Colic lymph node (tissue), 1 donor: ENCODE results near the genes SCAMP5 and CSPG4.

GRCh38 chr15:74599199-74599721 is 16.4 kb upstream of the CLK3 start:
- PRO-cap: no peak

GRCh38 chr15:74625845-74626397 is 10.3 kb downstream of the CLK3 start:
- PRO-cap: no peak

DNA sequence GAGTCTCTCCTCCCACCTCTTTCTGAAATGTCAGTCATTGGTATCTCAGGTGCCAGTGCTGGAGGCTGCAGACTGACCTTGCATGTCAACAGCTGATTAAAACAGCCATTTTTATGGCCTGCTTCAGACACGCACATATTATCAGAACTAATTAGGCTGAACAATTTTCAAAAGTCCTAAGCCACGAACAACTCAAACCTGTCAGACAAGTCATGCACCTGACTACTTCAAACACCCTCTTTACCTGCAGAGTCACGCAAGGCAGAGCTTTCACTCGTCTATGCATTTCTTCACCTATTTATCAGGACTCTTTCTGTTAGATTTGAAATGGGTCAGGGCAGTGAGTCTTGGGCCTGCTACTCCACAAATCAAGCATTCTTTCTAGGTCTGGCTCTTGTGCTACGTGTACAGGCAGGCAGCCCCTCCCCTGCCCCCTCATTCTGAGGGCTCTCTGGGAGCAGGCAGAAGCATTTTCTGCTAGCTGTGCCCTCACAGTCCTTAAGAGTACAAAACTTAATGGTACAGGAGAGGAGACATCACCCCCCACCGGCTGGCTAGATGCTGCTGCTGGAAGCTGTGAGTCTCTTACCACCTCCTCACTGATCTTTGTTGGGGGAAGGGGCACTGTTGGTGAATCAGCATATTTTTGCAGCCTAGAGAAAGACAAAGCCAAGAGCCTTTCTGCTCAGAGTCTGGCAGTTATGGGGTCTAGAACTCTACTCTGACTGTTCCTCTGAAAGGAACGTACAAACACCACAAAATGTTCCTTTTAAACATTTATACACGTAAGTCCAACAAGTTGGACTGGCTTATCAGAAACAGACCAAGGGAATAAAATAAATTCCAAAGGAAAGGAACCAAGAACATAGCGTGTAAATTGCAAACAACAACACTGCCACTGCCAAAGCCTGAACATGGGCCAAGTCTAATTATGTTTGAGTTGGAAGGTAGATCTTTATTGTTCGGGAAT is 27.0 kb downstream of the CLK3 start:
- PRO-cap: no peak

GRCh38 chr15:74795181-74796331 is 13.7 kb downstream of the CSK start:
- PRO-cap: no peak

DNA sequence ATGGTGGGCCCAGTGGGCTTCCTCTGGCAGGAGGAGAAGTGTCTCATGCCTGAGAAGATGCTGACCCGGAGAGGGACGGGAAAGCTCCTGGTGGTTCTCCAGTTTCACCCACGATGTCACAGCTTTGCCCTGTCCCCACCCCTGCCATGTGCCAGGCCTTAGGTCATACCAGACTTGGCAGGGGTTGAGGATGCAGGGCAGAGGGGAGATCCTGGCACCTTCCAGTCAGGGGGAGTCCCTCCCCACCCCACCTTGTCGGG is 9.1 kb upstream of the LMAN1L start:
- PRO-cap: no peak

DNA sequence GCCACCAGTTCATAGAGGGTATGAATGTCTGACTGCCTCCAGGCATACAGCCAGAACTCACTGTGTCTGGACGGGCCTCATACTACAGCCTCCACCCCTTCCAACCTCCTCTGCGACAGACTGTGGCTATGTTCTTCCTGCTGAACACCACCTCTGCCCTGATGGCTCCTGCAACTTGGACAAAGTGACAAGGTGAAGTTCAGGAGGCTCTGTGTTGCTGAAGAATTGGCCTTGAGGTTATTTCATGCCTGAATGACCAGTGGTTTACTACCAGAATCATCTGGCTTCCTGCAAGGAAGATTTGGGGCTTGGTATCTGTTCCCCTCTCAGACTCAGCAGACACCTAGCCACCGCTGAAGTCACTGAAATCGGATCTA is 14.1 kb upstream of the ULK3 start:
- PRO-cap: no peak

GRCh38 chr15:74959047-74959605 is 2.6 kb upstream of the RPP25 start:
- PRO-cap: no peak

DNA sequence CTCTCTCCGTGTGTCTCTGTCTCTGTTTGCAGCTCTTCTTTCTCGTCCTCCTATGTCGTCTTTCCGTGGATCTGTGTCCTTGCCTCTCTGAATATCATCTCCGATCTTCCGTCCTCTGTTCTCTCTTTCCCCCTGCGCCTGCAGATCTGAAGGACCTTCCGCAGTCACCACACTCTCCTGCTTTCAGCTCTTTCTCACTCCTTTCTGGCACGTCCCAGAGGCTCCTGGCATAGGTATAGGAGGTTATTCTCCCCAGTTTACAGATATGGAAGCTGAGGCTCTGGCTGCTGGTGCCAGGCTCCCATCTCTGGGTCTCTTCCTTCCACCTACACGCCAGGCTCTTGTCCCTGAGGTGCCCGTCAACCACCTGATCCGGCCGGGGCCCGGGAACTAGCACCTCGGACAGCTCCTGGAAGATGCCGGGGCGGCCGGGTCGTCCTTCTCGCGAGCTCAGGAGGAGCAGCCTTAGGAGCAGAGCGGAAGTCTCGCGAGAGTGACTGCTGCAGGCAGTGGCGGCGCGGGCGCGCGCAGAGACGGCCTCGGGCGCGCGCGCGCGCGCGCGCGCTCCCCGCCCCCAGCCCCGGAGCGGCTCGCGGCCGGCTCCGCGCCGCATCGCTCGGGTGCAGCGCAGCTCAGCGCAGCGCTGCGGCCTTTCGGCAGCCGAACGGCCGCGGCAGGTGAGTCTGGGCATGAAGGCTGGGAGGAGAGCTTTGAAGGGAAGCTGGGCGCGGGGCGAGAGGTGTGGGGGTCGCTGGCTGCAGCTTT is at the start of gene SCAMP5:
SCAMP5 (plus strand) TSS at position 567 of the 765 bp plus-strand sequence.
- PRO-cap: unidirectional peak, plus-strand start at position 588 of the sequence

DNA sequence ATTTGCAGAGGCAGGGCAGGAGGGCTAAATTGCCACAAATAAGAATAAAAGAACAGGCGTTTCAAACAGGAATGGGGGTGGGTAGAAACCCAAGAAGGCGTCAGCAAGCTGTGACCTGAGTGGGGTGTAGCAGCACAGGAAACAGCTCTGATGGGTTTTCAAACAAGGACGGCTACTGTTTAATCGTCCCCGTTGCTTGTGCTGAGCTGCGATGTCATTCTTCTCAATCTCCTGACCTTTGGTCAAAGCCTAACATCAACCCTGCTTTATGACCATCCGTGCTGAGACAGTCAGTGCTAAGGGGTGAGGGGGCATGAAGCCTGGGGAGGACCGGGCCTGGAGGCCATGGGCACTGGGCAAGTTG is 19.3 kb upstream of the C15orf39 start:
- PRO-cap: no peak

DNA sequence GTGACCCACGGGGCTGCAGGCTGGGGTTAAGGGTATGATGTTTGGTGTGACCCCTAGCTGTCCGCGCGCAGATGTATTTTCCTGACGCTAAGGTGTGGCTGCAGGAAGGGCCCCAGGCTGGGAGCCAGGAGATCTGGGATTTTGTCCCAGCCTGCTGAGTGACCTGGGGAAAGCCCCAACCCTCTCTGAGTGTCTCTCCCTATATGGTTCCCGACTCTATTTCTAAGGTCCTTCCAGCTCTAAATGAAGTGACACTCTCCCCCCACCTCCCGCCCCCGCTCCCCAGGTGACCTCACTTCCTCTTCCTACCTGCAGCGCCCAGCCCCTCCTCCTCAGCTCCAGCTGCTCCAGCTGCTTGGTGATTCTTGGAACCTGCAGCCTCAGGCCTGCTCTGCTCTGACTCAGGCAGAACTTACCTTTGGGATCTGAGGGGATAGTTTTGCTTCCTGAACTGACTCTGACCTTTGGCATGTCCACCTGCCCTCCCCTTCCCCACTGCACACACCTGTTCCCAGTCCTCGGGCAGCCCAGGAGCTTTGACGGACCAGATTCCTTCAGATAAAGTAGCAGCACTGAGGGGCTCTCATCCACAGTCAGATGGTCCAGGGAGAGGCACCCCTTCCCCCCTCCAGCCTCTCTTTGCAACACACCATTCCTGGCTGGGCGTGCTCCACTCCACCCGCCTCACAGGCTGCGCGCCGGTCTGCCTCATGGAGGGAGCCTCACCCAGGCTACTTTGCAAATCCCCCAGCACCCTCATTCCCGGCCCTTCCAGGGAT is 937 bp upstream of the C15orf39 start:
- PRO-cap: bidirectional peak, plus-strand start at position 350 of the sequence, minus-strand start at position 218 of the sequence

DNA sequence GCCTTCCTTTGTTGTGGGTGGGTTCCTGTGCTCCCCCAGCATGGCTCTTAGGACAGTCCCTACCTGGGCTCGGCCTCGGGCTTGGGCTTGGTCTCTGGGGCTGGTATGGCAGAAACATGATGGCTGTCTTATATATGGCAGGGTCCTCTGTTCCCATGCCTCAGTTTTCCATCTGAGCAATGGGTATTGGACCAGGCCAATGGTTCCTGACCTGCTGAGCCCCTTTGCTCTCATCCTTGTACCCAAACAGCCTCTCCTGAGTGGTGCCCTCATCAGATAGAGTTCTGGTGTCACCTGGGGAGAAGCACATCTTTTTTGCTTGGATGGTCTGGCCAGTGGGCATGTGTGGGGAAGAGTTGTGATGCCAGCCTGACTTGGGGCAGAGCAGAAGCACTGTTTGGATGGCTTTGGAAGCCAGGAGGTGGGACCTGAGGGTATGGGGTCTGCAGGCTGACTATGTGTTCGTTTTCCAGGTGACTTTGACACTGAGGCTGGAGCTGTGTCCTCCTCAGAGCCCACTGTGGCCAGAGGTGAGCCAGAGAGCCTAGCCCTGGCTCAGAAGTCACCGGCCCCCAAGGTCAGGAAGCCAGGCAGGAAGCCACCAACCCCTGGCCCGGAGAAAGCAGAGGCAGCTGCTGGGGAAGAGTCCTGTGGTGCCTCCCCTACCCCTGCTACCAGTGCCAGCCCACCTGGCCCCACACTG is 8.7 kb downstream of the C15orf39 start:
- PRO-cap: no peak

GRCh38 chr15:75216965-75217253 is 15.2 kb downstream of the C15orf39 start:
- PRO-cap: no peak

GRCh38 chr15:75349327-75350562 is 2.9 kb downstream of the NEIL1 start:
- PRO-cap: unidirectional peak, plus-strand start at chr15:75350230; unidirectional peak, plus-strand start at chr15:75350270

DNA sequence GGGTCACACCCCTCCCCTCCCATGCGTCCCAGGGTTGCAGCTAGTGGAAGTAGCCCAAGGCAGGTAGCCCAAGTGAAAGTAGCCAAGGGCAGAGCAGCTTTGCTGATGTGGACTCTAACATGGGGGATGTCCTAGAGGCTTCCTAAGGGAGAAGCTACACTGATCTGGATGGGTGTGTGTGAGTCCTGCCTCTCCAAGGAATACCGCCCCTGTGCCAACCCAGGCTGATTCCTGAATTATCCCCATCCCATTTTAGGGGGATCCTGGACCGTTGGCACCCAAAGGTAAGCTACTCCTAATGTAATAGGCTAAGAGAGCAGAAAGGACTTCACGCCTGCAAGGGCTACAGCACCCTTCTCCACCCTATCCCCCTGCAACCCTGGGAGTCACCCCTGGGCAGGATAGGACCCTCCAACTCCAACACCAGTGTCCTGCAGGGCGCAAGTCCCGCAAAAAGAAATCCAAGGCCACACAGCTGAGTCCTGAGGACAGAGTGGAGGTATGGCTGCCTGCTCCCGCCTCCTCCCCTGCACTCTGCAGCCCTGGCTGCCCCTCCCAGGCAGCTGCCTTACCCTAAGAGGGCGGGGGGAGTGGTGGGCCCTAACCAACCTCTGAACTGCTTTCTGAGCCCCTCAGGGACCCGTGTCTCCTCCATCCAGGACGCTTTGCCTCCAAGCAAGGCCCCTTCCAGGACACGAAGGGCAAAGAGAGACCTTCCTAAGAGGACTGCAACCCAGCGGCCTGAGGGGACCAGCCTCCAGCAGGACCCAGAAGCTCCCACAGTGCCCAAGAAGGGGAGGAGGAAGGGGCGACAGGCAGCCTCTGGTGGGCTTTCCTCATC is 7.4 kb downstream of the NEIL1 start:
- PRO-cap: no peak

DNA sequence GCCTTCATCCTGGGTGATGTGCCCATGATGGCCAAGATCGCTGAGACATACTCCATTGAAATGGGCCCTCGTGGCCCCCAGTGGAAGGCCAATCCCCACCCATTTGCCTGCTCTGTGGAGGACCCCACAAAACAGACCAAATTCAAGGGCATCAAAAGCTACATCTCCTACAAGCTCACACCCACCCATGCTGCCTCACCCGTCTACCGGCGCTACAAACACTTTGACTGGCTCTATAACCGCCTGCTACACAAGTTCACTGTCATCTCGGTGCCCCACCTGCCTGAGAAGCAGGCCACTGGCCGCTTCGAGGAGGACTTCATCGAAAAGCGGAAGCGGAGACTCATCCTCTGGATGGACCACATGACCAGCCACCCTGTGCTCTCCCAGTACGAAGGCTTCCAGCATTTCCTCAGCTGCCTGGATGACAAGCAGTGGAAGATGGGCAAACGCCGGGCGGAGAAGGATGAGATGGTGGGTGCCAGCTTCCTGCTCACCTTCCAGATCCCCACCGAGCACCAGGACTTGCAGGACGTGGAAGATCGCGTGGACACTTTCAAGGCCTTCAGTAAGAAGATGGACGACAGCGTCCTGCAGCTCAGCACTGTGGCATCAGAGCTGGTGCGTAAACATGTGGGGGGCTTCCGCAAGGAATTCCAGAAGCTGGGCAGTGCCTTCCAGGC is 2.1 kb downstream of the SNX33 start:
- PRO-cap: bidirectional peak, plus-strand start at position 408 of the sequence, minus-strand start at position 321 of the sequence

DNA sequence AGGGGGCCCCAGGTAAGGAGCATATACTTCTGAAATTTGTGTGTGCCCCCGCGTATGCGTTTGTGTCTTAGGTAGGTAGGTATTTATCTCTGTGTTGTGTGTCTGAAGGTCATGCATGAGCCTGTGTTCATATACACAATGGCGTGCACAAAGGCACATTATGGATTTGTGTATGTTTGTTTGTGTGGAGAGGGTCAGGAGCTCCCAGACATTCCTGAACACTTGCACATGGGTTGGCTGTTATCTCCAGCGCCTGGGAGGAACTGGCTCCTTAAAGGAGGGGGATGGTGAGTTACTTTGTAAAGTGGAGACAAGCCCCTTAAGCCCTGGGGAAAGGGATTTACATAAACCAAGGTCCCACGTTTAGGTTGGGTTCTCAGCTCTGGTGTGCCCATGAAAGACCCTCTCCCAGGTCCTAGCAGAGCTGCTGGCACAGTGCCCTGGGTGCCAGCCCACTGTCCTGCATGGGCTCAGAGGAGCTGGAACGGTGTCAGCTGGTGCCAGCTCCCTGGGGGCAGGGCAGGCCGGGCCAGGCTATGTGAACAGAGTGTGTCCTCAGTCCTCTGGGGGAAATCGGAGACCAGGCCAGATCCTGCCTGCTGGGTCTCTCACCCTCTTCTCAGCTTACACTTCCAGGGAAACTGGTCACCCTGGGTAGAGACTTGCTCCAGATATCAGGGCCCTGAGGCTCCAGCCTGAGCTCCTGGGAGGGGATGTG is 25.0 kb downstream of the SNX33 start:
- PRO-cap: no peak

GRCh38 chr15:75712658-75713162 is at the start of gene CSPG4:
Gene CSPG4, minus strand, starts transcription at chr15:75712848.
- PRO-cap: unidirectional peak, minus-strand start at chr15:75712848

- PRO-cap: no peak
These were observed 11.9 kb upstream of the FBXO22 start for GRCh38 chr15:75891793-75892161.

- PRO-cap: no peak
These were observed 19.1 kb downstream of the FBXO22 start for GRCh38 chr15:75922560-75923413.

DNA sequence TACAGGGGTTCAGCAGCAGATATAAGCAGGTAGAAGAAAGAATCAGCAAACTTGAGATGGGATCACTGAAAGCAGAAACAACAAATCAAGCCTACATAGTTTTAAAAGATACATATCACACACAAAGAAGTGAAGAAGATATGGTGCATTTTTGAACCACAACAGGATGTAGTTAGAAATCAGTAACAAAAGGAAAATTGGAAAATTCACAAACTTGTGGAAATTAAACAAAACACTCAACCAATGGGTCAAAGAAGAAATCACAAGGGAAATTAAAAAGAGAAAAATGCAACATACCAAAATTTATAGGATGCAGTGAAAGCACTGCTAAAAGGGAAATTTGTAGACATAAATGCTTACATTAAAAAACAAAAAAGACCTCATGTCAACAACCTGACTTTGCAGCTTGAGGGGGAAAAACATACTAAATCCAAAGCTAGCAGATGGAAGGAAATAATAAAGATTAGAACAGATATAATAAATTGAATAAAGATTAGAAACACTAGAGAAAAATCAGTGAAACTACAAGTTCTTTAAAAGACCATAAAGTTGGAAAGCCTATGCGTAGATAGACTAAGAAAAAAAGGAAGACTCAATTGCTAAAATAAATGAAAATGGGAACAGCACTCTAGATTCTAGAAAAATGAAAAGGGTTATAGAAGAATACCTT is 35.1 kb downstream of the FBXO22 start:
- PRO-cap: no peak